AG04449 (cell line): ENCODE measurements around a stretch of chr4.

- RRBS: no CpG with 5 or more reads among the region's 14 CpGs
Observed at GRCh38 chr4:134326902-134327192, 125.3 kb upstream of the PABPC4L start.

DNA sequence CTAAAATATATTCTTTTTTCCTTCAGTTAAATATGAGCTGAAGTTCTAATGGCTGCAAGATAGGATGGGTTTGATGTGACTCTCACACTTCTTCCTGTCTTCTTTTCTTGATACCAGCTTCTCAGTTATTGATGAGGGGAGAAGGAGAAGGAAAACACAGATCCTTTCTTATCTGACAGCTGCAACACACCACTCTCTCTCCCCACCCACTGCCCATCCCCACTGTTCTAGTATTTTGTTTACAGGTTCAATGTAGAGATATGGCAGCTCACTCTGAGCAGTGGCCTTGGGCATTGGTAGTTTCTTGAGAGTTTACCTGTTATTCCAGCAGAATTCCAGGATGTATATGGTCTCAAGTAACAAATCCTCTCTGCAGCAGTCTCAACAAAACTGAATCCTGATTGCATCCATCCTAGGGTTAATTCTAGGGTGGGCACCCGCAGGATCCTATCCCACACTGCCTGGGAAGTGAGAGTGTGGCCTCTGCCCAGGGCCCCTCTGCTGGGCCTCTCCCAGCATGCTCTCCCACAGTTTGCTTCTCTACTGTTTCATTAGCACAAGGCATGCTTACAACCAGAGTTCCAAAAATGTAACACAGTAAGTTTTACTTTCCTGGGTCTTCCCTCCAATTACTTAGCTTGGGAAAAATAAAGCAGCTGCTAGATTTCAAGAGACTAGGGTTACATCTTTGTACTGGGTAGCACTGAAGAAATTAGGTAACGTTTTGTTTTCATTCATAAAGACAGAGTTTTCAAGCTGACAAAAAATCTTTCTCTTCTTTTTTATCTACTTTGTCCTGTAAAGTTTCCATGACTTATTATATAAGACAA, 130.9 kb upstream of the PCDH18 start:
- RRBS: no CpG with 5 or more reads among the region's 2 CpGs

- RRBS: no CpG with 5 or more reads among the region's 20 CpGs
Observed at GRCh38 chr4:138918950-138919581, 96.5 kb upstream of the NOCT start.

GRCh38 chr4:138981812-138982207, 33.8 kb upstream of the NOCT start:
- RRBS: no CpG with 5 or more reads among the region's 2 CpGs

GRCh38 chr4:139011193-139011894, 4.2 kb upstream of the NOCT start:
- RRBS: no CpG with 5 or more reads among the region's 13 CpGs

- RRBS: no CpG with 5 or more reads among the region's 2 CpGs
Observed at GRCh38 chr4:139017897-139018154, 2.2 kb downstream of the NOCT start.

GRCh38 chr4:139049305-139049635, 33.7 kb downstream of the NOCT start:
- RRBS: no CpG with 5 or more reads among the region's 6 CpGs

- RRBS: no CpG with 5 or more reads among the region's 2 CpGs
Observed at GRCh38 chr4:139154573-139154991, 22.4 kb downstream of the ELF2 start.

DNA sequence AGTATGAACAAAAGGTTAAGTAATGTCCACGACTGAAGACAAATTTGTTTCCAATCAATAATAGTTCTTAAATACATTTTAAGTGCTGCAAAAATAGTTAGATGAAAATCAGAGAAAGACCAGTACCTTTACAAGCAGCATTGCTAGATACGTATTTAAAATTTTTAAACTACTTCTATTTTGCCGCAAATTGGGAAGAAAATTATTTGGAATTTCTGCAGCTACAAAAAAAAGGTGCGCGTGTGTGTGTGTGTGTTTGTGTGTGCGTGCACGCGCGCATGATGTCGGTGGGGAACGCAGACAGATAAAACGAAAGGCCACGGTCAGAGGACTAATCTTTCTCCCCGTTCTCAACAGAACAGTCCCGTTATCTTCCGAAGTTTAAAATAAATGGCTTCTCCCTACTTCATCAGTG, 1.7 kb downstream of the MGARP start:
- RRBS: no CpG with 5 or more reads among the region's 16 CpGs

- RRBS: no CpG with 5 or more reads among the region's 2 CpGs
Observed at GRCh38 chr4:139410237-139410877, 43.6 kb upstream of the RAB33B start.

DNA sequence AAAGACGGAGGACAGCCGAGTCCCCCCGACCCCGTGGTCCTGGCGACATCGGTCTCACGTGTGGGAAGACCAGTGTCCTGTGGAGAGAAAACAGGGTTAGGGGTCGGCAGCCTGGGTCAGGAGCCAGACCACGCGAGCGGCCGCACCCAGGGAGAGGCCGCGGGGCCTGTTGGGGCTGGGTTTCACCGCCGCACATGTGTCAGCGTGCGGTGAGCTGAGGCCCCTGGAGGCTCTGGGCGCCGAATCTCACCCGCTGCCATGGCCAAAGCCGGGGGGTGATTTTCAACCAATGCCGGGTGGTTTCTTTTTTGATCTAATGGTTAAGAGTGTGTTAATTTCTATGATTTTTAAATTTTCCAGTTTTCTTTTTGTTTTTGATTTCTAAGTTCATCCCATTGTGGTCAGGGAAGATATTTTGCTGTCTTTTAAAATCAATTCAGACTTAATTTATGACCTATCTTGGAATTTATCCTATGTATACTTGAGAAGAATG, 17.7 kb upstream of the RAB33B start:
- RRBS: no CpG with 5 or more reads among the region's 23 CpGs

GRCh38 chr4:139453043-139454063, 568 bp upstream of the RAB33B start:
- RRBS: no CpG with 5 or more reads among the region's 87 CpGs

- RRBS: no CpG with 5 or more reads among the region's 3 CpGs
Observed at GRCh38 chr4:139471243-139471518, 17.3 kb downstream of the RAB33B start.

- RRBS: no CpG with 5 or more reads among the region's 4 CpGs
Observed at GRCh38 chr4:139689306-139689657, 23.7 kb downstream of the MGST2 start.

DNA sequence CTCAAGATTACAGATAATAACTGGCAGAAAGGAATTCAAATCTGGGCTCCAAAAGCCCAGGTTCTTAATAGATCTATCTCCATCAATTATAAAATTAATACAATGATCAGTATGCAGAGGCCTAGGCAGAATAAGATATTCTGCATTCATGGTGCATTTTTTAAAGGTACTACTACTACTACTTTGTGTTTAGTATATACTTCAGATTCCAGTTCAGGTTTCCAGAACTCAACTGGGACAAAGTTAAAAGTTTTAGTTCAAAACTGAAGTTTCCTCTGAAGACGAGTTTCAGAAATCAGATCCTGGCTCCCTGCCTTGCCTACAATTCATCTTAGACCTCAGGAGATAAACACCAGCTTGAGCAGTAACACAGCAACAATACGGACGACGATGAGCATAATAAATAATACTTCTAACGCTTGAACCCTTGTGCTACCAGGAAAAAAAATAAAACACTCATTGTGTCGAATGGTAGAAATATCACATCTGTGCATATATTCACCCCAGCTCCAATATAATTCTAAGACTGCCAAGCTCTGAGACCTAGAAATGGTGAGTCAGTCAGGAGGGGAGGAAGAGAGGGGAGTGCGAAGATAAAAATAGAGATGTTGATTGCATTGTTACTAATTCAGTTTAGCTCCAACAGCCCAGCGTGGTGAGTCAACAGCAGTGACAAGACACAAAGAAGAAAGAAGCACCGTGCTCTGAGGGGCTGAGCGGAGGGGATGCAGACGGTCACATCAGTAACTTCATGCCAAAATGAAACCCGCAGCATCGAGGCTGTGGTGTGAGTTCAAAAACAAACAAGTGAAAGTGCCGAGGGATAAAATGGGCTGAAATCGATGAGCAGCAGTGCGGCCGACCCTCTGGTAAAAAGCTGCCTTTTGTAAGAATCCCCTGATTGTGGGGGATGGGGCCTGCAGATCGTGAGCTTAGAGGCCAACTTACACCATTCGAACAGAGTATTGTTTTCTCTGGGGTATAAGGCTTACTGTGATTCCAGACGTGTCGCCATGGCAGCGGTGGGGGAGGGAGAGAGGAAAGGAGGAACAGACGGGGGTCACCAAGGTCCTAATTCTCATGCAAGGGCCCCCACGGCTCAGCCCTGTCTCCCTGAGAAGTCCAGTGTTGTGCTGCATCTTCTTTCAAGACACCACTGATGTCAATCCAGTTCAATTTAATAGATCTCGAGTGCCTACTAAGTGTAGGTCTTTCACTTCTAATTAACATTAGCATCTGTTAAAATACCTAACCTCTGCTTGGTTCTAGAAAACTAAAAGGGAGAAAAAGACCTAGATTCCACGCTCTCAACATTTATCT, 150.3 kb downstream of the MGST2 start:
- RRBS: no CpG with 5 or more reads among the region's 26 CpGs

DNA sequence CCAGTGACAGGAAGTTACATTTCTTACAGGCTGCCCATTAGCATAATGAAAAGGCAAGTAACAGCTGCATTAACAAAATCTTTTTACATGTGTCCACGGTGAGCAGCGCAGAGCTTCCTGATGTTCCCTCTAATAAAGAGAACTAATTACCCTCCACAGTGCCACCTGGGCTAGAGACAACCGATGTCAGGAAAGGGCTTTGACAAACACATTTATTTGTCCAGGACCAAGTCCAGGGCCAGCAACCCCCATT, 176.1 kb downstream of the MGST2 start:
- RRBS: no CpG with 5 or more reads among the region's 3 CpGs

- RRBS: no CpG with 5 or more reads among the region's 8 CpGs
Observed at GRCh38 chr4:139858460-139859255, 193.0 kb downstream of the MGST2 start.

DNA sequence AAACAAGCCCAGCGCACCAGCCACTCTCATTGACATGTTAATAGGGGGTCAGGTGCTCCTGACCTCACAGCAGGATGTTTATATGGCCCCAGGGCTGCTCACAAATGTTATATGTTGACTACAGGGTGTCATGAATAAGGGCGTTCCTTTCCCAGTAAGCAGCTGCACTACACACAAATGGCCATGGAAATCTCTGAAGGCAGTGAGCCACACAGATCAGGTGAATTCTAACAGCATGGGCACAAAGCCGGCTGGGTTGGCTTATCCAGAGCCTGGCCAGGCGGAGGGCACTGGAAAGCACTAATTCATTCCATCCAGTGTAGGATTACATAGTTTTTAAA, 209.9 kb downstream of the MGST2 start:
- RRBS: no CpG with 5 or more reads among the region's 4 CpGs

DNA sequence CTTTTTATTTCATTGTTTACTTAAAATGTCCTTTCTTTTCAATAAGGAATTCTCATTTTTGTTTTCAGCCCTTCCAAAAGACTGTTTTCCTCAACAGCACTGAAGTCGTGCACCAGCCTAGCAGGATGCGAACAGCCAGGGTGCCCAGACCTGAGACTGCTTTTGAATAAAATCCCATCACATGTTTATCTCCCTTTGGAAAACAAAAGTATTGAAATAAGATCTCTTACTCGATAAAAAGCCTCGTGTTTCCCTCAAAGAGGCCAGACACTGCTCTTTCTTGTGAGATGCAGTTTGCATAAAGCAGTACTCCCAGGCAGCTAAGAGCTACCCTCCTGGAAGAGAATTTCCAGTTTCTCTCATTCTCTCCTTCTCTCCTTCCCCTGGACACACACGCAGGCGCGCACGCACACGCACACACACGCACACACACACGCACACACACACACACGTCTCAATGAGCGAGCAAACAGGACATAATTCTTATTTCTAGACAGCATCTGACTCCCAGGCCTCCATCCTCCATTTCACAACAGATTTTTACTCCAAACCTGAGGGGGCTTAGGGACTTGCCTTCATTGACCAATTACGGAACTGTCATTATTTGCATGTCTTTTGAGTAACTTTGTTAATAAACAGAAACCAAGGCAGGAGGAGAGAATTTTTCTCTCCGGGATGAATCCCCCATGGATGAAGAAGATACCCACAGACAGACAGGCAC, 236.4 kb downstream of the MGST2 start:
- RRBS: no CpG with 5 or more reads among the region's 15 CpGs

DNA sequence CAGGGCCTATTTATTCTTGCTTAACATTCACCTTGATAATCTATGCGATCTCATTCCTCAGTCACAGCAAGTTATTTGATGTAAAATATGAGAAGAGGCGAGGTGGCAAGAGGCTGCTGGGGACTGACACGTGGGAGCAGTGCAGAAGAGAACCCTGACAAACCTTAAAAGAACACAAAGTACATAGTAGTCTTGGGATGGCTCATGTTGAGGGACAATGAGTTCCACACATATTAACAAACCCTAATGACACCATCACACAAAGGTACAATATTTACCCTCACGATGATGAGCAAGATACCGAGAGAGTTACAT, 57.5 kb downstream of the MAML3 start:
- RRBS: no CpG with 5 or more reads among the region's 5 CpGs